ENCODE measurements around the gene NPM1.

GRCh38 chr5:169650885-169651584 lies 14.0 kb downstream of the DOCK2 start:
- PRO-cap, result no peak

DNA sequence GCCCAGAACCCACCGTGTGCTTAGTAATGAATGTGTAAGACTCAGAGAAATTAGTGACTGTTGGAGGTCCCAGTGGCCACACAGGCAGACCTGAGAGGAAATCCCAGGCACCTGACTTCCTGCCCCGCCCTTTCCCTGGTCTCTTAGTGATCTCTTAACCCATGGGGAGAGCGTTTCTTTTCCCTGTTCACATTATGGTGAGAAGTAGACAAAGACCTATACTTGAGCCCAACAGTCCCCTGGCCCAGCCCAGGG lies 61.4 kb upstream of the FOXI1 start:
- PRO-cap, result no peak

- PRO-cap, result no peak
Measured at GRCh38 chr5:170245513-170245864, 12.7 kb downstream of the C5orf58 start.

DNA sequence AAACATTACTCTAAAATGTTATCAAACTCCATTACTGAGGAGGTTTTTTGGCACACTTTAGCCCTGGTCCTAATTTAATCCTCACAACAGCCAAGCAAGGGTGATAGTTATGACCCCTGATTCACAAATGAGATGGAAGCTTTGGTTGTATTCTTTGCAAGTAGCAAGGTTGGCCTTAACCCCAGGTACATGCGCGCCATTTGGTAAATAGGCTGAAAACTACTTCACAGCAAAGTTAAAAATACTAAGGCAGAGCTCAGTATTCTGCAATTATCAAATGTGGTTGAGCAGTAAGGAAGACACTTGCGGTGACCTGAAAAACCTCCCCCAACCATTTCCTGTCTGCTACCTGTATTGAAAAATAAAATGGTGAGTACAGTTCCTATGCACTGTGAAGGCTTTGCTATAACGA lies 29.2 kb downstream of the C5orf58 start:
- PRO-cap, result no peak

DNA sequence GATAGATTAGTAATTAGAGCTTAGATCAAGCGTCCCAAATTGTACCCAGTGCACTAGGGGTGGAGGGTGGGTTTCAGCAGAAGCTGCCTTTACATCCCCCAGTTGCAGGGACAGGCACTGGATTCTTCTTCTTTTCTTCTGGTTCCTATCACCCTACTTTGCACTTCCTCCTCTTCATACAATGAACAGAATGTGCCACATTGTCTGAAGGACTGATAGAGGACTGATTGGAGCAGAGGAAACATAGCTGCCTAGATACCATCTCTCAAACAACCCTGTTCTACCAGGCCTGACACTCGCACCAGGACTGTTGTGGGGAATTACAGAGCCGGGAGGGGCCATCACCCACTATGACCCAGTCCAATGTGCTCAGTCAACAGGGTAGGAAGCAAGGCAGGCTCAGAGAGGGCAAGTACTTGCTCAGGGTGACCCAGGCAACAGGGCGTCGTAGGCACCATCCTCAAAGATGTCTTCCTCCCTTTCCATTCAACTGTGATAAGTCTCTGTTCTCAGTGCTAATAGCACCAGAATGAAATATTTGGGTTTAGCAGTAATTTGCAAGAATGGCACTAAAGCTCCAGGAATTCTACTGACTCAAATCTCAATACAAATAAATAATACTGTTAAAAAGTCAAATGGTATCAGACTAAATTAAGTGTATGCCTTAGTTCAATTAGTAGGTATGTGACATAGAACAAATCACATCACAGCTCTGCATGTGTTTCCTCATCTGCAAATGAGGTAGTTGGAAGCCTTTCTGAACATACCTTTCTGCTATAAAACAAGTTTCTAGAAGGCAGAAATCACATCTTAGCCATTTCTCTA lies 6.0 kb downstream of the LCP2 start:
- PRO-cap, result no peak

GRCh38 chr5:170307441-170308167 lies 10.0 kb upstream of the LCP2 start:
- PRO-cap, result no peak

GRCh38 chr5:170355555-170356096 lies 33.5 kb downstream of the KCNMB1 start:
- PRO-cap, result no peak

DNA sequence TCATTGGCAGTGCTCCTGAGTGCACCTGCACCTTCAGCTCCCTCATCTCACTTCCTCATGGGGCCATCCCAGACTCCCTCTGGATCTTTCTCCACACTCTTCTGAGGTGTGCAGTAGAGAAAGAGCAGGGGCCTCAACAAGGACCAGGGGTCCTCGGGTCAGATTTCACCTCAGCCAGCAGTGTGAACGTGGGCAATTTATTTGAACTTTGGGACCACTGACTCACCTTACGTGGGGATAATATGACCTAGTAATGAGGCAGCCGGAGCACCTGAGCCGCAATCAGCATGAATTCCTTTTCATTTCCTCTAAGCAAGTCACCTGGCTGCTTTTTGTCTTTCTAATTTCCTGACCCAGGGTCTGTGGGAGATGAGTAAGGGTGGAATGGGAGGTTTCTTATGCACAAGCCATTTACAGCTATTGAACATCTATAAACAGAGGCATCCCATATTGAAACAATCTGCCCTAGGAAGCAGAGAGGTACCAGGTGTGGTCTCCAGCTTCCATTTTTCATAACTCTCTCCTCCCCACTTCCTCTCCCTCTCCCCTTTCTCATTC lies 22.3 kb upstream of the GABRP start:
- PRO-cap, result no peak

GRCh38 chr5:171387207-171388245 lies at the start of gene NPM1:
Gene NPM1, plus strand, starts transcription at chr5:171387849.
- PRO-cap, result bidirectional peak, plus-strand start at chr5:171387853, minus-strand start at chr5:171387522

DNA sequence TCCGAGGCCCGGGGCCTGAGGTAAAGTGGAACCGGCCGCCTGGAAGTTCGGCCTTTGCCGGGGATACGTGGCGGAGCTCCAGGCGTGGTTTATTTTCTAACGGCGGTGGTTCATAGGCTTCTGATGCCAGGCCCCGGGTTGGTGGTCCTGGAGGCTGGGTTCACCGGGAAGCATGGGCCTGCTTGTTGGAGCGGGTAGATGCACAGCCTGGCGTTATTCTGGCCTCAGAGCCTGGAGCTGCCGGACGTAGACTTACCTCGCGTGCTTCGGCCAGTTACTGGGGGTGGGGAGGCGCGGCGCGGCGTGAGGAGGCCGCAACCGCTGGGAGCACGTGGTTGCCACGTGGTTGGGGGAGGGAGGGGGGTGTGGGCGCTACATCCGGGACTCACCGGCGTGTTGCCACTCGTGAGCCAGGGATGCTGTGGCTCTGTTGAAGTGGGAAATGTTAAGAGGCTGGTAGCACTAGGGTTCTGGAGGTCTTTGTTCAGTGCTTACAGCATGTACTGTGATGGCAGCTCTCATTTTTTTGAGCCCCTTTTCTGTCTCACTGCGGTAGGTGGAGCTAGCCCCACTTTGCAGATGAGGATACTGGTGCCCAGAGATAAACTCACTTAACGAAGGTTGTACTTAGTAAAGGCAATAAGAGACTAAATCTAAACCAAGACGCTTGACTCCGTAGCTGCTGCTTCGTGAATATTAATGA lies 748 bp downstream of the NPM1 start:
- PRO-cap, result bidirectional peak, plus-strand start at position 402 of the sequence, minus-strand start at position 279 of the sequence

DNA sequence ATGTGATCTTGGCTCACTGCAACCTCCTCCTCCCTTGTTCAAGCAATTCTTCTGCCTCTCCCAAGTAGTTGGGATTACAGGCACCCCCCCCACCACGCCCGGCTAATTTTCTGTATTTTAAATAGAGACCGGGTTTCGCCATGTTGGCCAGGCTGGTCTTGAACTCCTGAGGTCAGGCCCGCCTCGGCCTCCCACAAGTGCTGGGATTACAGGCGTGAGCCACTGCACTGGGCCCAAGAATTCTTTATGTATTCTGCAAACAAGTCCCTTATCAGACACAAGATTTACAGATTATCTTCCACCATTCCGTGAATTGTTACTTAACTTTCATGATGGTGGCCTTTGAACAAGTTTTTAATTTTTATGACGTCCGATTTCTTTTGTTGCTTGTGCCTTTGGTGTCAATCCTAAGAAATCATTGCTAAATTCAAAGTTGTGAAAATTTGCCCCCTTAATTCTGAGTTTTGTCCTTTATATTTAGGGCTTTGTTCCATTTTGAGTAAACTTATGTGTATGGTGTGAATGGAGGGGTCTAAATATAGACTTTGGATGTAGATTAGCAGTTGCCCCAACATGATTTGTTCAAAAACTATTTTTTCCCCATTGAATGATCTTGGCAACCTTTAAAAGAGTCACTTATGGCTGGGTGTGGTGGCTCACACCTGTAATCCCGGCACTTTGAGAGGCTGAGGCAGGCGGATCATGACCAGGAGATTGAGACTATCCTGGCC lies 10.4 kb downstream of the NPM1 start:
- PRO-cap, result no peak

DNA sequence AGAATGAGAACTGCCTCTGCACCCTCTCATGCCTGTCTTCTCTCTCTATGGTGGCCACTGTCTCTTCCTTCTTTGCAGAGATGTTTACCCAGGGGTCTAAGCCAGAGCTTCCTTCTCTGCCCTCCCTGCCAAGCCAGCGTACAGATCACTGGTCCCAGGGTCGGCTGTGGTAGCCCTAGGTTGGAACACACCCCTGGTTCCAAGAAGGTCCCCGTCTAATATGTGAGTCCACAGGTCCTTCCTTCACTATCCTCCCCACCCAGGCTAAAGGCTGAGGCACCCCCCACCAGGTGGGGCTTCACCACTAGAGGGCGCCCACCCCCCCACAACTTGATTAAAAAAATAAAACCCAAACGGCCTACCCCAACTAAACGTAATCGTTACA lies 64.8 kb downstream of the FGF18 start:
- PRO-cap, result no peak

GRCh38 chr5:171667612-171668431 lies 117.8 kb upstream of the SMIM23 start:
- PRO-cap, result no peak

DNA sequence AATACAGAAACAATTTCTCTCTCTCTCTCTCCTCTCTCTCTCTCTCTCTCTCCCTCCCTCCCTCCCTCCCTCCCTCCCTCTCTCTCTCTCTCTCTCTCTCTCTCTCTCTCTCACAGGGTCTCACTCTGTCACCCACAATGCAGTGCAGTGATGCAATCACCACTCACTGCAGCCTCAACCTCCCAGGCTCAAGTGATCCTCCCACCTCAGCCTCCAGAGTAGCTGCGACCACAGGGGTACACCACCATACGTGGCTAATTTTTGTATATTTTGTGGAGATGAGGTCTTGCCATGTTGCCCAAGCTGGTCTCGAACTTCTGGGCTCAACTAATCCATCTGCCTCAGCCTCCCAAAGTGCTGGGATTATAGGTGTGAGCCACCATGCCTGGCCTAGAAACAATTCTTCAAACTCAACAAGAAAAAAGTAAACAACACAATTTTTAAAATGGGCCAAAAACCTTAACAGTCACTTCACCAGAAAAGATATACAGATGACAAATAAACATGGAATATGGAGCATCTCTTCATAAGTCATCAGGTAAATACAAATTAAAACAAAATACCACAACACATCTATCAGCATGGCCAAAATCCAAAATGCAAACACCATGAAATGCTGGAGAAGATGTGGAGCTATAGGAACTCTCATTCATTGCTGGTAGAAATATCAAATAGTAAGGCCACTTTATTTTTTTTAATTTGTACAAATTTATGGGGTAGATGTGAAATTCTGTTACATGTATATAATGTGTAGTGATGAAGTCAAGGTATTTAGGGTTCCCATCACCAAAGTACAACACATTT lies 74.5 kb downstream of the FBXW11 start:
- PRO-cap, result no peak

GRCh38 chr5:172078638-172079095 lies 72.2 kb upstream of the FBXW11 start:
- PRO-cap, result no peak

GRCh38 chr5:172082123-172082611 lies 75.7 kb upstream of the FBXW11 start:
- PRO-cap, result no peak

- PRO-cap, result bidirectional peak, plus-strand start at chr5:172111478, minus-strand start at chr5:172111354; bidirectional peak, plus-strand start at chr5:172111563, minus-strand start at chr5:172111534
Measured at GRCh38 chr5:172111045-172111771, 76.8 kb downstream of the STK10 start.

GRCh38 chr5:172118099-172118822 lies 69.8 kb downstream of the STK10 start:
- PRO-cap, result no peak

GRCh38 chr5:172142739-172143270 lies 45.2 kb downstream of the STK10 start:
- PRO-cap, result no peak

- PRO-cap, result no peak
Measured at GRCh38 chr5:172173639-172174237, 14.3 kb downstream of the STK10 start.